ENCODE data around the genes CENPX and FN3KRP.

- PRO-cap: no peak
These were observed 222 bp downstream of the CENPX start for GRCh38 chr17:82022541-82022771.

DNA sequence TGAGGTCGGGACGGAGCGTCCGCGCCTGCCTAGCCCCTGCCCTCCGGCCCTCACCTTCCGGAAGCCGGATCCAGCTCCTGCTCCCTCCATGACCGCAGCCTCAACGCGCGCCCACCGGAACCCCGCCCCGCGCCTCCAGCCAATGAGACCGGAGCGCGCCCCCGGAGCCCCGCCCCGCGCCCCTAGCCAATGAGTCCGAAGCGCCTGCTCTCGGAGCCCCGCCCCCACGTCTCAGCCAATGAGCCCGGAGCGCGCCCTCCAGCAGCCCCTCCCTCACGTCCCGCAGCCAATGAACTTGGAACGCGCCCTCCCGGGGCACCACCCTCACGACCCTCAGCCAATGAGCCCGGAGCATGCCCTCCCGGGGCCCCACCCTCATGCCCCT is at the start of gene CENPX:
TSS of gene CENPX (minus strand) at position 107 of the 385 bp plus-strand sequence.
- PRO-cap: bidirectional peak, plus-strand start outside the sequence, minus-strand start at position 107 of the sequence

- PRO-cap: no peak
These were observed 1.9 kb downstream of the LRRC45 start for GRCh38 chr17:82024906-82025539.

DNA sequence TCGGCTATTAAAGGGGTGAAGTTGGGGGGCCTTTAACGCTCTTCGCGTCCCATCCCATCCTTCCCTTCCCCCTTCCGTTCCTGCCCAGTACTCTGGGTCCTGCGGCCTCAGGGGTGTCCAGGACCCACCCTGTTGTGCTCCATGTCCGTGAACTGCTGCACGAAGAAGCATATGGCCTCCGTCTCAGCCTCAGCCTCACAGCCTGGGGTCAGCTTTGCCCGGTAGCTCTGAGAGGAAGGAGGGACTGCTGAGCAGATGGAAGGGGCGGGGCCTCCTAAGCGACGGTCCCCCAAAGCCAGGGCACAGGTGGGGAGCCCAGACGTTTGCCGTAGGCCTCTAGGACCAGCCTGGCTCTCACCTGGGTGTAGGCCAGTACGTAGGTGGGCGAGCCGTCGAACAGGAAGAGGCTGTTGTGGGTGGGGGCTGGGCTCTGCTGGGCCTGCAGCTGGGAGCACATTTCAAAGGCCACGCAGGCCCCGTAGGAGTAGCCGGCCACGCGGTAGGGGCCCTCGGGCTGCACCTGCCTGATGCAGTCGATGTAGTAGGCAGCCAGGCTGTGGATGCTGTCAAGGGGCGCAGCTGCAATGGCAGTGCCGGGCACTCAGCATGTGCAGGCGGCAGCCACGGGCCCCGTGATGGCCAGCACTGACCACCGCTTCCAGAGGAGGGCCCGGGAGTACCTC is 14.5 kb upstream of the DUS1L start:
- PRO-cap: no peak

DNA sequence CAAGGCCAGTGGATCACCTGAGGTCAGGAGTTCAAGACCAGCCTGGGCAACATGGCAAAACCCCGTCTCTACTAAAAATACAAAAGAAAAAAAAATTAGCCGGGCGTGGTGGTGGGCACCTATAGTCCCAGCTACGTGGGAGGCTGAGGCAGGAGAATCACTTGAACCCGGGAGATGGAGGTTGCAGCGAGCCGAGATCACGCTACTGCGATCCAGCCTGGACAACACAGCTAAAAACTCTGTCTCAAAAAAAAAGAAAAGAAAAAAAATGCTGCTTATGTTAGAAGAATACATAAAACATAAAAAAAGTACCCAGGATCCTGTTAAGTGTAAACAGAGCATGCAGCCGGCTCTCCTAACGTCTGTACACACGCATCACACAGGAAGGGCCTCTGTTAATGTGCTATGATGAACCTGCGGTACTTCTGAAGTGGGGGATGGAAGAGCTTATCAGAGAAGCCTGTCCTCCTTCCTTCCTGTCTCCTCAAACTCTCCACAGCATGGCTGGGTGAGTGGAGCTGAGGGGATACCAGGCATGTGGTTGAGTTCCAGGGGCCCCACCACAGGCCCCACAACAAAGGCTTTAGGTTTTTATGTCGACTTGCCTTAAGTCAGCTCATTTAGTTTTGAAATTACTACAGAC is 12.0 kb downstream of the CCDC57 start:
- PRO-cap: no peak

- PRO-cap: unidirectional peak, plus-strand start at chr17:82206087
These were observed 6.8 kb downstream of the CCDC57 start for GRCh38 chr17:82205543-82206619.

DNA sequence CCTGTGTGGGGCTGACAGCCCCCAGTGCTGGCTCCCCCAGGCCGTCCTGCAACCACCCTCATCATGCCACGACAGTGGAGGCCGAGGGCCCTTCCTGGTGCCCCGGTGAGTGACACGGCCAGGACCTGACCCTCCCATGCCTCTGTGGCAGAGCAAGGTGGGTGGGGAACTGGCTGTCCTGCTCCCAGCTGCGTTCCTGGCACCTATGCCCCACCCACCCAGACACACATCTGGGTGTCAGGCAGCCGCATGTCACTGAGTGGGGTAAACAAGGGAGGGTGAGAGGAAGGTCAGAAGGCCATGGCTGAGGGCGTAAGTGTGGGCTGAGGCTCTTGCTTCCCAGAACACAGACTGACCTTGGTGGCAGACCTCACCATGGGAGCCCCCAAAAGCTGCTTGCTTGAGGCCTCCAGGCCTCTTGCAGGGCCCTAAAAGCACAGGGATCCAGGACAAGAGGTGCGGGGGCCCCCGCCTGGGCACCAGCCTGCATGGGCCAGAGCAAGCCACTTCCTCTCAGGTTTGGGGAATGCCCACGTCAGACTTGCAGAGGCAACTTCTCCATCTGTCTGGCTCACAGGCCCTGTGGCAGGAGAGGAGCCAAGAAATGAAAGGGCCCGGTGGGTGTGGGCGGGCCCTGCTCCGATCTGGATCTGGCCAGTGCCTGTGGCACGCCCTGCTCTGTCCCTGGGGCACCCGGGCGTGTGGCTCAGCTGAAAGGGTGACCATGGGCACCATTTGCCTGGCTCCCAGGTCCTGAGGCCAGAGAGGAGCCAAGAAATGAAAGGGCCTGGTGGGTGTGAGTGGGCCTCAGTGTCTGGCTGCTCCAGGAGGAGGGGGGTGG is 3.9 kb upstream of the CCDC57 start:
- PRO-cap: no peak

- PRO-cap: no peak
These were observed 6.0 kb upstream of the SLC16A3 start for GRCh38 chr17:82222789-82223298.

DNA sequence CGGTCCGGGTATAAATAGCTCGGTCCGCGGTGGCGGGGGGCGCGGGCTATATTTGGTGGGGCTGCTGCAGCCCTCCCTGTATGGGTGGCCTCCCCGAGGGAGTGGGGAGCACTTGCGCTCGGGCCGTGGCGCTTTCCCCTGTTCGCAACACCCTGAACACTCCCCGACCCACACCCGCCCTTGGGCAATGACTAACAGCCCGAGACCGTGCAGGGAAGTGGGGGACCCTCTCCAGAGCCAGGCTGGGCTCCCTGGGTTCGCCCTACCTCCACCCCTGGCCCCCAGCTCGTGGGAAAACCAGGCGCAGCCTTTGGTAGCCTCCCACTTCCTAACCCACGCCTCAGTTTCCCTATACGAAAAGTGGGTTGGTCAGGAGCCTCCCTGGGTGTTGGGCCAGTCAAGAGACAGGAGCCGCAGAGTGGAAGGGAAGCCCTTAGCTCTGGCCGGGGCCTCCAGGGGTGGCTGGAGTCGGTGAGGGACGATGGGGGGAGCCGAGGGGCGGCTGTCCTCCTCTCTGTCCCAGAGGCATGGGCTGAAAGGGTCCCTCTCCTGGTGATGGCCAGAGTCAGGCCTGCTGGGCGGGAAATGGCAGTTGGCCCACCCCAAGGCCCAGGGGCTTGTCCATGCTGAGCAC is 706 bp downstream of the SLC16A3 start:
- PRO-cap: no peak

GRCh38 chr17:82252243-82253323 is 20.9 kb downstream of the CSNK1D start:
- PRO-cap: no peak

DNA sequence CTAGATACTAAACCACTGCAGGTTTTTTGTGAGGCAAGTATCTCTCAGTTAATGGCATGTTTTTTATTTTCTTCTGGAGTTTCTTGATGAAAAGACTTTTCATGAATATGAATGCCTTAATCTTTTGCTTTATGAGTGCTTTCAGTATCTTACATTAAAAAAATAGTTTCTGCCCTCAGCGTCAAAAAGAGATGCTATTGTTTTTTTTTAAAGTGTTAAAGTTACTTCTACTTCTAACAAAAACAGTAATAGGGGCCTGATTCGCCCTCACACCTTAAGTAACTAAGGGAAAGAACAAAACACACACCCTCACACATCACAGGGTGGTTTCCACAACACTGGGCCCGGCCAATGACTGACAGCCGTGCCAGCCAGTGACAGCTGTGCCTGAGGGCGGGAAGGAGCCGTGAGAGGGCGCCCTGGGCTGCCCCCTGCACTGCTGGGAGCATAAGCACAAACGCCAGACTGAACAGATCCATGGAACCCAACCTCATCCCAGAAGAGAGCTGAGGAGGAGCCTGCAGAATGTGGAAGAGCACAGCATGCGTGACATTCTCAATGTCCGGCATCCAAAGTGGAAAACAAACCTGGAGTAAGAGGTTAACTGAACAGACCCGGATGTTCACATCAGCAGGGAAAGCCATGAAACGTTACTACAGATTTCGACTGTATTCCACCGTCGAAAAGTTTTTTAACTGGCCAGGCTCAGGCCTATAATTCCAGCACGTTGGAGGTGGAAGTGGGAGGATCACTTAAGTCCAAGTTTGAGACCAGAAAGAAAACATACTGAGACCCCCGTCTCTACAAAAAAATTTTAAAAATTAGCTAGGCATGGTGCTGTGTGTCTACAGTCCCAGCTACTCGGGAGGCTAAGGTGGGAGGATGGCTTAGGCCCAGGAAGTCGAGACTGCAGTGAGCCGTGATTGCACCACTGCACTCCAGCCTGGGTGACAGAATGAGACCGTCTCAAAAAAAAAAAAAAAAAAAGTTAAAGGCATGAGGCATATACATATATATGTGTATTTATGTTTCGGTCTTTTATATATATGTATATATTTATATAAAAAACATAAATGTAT is 15.9 kb downstream of the CSNK1D start:
- PRO-cap: no peak

DNA sequence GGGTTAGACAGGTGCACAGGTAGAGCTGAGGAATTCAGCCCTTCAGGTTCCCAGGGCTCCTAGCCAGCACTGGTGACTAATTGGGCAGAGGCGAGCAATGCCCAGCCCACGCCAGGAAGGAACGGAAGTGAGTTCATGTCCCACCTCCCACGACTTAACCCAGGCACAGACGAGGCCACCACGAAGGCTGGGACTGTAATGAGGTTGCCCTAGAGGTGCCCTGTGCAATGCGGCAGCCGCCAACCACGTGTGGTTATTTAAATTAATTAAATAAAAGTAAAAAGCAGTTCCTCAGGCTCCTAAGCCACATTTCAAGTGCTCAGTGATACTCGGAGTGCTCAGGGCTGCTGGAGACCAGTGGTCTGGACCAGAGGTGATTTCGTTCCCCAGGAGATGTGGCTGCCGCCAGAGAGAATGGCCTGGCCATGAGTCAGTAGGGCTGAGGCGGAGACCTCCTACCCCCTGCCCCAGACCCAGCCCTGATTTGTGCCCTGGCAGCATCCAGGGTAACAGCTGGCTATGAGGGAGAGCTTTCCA is 8.5 kb upstream of the CSNK1D start:
- PRO-cap: no peak

- PRO-cap: no peak
These were observed 17.9 kb downstream of the CD7 start for GRCh38 chr17:82299390-82300017.

GRCh38 chr17:82445669-82446428 is 4.7 kb downstream of the CYBC1 start:
- PRO-cap: no peak

DNA sequence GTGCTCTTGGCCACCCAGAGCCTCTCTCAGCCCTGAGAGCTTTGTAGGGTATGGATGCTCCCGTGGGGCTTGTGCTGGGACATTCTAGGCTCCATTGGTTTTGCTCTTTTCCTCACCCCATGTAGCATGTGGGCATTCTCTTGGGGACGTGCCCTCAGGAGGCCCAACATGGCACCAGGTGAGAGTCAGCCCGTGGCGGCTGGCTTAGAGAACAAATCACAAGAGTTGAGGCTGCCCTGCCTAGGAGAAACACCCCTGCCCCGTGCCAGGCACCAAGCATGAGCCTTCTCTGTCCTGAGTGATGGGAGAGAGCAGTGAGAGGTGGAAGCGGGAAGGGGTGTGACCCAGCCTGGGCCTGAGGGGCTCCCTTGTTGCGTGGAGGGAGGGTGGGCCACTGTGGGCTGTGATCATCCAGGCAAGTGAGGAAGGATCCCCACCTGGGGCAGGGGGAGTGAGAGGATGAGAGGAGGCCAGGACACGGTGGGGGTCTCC is 27.2 kb downstream of the NARF start:
- PRO-cap: no peak

GRCh38 chr17:82627596-82627975 is 20.7 kb downstream of the WDR45B start:
- PRO-cap: no peak

GRCh38 chr17:82704018-82704881 is 5.8 kb upstream of the RAB40B start:
- PRO-cap: no peak

DNA sequence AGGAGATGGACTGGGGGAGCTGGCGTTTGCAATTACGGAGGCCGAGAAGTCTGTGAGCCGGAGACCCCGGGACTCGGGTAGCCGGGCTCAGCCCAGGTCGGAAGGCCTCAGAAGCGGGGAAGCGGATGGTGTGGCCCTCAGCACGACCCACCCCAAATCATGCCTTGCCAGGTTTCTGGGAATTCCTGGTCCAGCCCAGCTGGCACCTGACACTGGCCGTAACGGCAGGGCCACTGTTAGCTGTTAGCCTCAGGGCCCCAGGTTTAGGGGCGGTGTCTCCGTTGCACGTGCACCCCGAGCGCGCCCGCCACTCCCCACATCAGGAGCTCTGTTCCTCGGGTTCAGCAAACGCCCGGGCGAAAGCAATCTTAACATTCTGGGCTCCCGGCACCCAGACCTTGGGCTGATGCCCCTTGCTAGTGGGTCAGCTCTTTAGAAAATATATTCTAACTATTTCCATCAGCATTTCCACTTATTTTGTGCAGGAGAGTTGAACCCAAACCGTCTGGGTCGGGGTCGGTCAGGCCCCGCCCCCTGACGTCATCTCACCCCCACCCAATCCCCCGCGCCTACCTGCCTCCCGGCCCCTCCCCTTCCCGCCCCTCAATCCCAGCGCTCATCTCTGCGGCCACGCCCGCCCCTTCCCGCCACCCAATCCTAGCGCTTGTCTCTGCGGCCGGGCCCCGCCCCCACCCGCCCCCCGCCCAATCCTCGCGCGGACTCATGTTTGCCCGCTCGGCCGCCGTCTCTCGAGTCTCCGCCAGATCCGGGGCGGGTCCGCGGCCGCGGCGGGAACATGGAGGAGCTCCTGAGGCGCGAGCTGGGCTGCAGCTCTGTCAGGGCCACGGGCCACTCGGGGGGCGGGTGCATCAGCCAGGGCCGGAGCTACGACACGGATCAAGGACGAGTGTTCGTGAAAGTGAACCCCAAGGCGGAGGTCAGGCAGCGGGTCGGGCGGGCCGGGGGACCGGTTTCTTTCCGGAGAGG is at the start of gene FN3KRP:
TSS of gene FN3KRP (plus strand) at position 747 of the 987 bp plus-strand sequence.
- PRO-cap: bidirectional peak, plus-strand start at position 317 of the sequence, minus-strand start at position 248 of the sequence; bidirectional peak, plus-strand start at position 763 of the sequence, minus-strand start at position 536 of the sequence

DNA sequence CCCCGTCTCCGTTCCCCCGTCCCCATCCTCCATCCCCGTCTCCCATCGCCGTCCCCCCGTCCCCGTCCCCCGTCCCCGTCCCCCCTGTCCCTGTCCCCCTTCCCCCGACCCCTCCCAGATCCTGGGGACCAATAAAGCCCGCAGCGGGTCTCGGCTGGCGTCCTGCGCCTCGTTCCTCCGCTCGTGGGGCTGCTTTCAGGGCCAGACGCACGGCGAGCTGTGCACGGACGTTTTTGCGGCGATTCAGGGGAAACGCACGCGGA is 896 bp upstream of the TBCD start:
- PRO-cap: no peak

DNA sequence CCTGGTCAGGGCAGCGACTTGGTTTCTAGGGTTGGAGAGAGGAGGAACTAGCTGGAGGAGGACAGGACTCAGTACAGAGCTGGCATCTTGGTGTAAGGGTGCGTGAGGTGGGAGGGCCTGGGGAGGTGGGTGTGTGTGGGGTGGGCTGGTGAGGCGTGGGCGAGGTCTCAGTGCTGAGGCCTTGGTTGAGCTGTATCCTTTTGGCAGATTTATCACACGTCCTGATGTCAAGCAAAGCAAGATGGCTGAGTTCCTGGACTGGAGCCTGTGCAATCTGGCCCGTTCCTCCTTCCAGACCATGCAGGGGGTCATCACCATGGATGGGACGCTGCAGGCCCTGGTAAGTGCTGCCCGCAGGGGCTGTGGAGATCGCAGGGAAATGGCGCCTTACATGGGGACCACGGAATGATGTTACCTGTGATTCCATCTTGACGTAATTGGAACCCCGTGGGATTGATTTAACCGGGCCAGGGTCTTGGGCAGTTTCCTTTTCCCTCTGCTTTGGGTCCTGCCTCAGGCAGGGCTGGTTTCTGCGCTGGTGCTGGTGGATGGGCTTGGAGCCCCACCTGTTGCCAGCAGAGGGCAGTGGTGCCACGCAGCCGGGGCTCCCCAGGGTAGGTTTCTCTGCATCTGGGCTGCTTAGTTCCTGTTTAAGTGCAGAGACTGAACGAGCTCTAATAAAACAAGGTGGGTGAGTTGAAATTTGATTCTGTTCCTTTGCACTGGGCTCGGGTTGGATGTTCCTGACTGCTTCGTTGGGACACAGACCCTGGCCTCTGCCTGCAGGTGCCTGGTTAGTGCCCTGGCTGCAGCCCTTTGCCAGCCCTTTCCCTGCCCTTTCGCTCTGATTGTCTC is 29.7 kb downstream of the TBCD start:
- PRO-cap: no peak